Trachea (tissue), 1 donor: ENCODE data around the gene COMMD4.

DNA sequence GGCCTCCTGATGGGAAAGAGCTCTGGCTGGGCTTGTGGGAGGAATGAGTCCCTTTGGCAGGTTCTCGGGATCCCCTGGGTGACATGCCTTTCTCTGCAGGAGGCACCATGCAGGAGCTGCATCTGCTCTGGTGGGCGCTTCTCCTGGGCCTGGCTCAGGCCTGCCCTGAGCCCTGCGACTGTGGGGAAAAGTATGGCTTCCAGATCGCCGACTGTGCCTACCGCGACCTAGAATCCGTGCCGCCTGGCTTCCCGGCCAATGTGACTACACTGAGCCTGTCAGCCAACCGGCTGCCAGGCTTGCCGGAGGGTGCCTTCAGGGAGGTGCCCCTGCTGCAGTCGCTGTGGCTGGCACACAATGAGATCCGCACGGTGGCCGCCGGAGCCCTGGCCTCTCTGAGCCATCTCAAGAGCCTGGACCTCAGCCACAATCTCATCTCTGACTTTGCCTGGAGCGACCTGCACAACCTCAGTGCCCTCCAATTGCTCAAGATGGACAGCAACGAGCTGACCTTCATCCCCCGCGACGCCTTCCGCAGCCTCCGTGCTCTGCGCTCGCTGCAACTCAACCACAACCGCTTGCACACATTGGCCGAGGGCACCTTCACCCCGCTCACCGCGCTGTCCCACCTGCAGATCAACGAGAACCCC, 1.4 kb downstream of the ISLR start:
- PRO-cap, result no peak

GRCh38 chr15:74208767-74209670, 6.4 kb upstream of the STRA6 start:
- PRO-cap, result no peak

GRCh38 chr15:74423061-74423404, 10.7 kb downstream of the SEMA7A start:
- PRO-cap, result no peak

- PRO-cap, result bidirectional peak, plus-strand start at chr15:74598500, minus-strand start at chr15:74598317; unidirectional peak, plus-strand start at chr15:74598706; unidirectional peak, plus-strand start at chr15:74598735
Measured at GRCh38 chr15:74597933-74599198, 17.3 kb upstream of the CLK3 start.

- PRO-cap, result no peak
Measured at GRCh38 chr15:74599199-74599721, 16.4 kb upstream of the CLK3 start.

- PRO-cap, result no peak
Measured at GRCh38 chr15:74622269-74622591, 6.6 kb downstream of the CLK3 start.

DNA sequence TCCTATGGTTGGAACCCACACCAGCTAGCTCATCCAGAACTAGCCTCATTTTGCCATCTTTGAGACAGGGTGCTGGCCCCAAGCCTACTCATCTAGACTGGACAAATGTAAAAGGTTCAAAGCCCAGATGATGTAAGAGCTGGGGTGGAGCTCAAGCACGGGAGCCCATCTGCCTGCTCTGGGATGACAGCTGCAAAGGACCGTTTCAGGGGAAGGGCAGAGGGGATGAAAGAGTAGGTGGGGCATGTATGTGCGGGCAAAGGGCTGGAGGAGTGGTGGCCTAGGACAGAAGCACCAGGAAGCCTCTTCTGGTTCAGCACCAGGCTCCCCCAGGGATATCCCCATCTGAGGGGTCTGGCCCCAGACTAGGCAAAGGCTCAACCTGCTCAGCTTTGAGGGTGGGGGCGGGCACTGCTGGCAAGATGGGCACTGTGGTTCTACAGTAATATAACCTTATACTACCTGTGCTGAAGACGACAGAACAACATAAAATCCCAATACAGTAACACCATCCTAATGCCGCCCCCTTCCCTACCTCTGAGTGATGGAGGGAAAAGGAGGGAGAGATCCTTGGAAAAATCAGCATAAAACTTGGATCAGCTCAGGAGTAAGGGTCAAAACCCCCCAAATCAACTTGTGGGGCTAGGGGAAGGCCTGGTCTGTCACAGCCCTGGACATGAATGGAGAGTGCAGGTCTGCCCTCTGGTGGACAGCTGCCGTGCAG, 16.0 kb downstream of the CLK3 start:
- PRO-cap, result no peak

GRCh38 chr15:74642333-74643302, 27.0 kb downstream of the CLK3 start:
- PRO-cap, result no peak

DNA sequence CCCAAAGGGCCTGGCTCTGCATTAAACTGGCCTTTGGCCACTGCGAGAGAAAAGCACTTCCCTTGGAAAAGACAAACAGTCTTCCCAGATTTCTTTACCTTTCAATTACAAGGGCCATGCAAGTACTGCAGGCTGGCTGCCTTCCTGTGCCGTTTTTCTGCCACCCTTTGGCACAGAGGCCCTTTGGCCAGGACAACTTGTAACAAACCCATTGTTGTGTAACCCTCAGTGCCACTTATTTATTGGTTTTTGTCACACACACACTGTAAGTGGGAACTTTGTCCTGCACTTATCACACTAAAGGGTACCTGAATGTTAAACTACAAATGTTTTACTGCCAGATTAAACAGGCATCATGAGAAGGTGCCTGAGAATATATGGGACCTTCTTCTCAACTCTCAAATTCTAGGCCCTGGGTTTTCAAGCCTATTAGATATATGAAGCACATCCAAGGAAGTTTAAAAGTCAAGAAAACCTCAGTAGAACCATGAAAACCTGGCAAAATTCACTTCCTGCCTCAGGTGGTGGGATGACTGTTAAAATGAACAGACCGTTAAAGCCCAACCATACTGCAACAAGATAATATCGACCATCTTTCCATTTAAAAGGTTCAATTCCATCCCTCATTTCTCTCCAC, 31.4 kb downstream of the EDC3 start:
- PRO-cap, result no peak

DNA sequence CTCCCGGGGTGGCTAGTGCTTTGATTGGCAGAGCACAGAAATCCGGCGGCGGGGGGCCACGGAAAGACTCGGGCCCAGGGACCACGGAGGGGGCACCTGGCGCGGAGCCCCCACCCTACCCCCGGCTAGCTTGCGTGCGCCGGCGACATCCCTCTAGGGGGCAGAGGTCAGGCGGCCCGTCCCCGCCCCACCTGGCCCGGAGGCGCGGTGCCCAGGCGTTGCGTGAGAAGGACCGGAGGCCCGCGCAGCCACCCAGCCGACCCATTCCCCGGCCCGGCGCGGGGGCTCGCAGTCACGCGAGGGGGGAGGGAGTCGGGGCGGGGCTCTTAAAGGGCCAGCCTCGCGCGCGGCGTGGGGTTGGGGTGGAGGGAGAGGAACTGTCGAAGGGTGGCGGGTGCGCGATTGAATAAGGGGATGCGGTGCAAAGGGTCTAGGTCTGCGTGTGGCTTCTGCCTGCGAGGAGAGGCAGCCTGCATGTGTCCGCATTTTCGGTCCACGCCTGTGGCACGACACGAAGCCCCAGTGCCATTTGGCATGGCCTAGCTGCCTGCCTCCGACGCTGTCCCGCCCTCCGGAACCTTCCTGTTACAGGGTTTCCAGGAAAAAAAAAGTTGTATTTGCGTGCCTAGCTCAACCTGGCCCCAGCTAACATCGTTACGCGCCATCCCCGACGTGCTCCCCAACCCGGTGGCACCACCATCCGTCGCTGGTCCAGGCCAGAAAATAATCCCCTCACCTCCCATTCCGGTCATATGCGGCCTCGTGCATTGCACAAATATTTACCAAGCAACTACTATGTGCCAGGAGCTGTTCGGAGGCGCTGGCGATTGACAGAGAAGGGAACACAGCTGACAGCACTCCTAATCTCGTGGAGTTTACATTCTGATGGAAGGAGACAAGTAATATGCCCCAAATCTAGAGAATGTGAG, 1.2 kb upstream of the CYP1A1 start:
- PRO-cap, result no peak

DNA sequence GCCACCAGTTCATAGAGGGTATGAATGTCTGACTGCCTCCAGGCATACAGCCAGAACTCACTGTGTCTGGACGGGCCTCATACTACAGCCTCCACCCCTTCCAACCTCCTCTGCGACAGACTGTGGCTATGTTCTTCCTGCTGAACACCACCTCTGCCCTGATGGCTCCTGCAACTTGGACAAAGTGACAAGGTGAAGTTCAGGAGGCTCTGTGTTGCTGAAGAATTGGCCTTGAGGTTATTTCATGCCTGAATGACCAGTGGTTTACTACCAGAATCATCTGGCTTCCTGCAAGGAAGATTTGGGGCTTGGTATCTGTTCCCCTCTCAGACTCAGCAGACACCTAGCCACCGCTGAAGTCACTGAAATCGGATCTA, 14.1 kb upstream of the ULK3 start:
- PRO-cap, result no peak

DNA sequence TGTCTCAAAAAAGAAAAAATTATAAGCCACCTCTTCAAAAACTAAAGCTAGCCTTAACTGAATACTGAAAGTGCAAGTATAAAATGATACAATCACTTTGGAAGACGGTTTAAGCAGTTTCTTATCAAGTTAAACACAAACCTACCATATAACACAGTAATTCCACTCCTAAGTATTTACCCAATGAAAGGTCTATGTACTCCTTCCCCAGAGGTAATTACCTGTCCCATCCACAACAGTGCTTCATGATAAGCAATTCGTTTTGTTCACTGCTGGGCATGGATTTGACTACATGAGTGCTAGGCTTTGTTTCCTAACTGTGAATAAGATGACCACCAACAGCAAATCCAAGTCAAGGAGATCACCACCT, 4.3 kb downstream of the COX5A start:
- PRO-cap, result no peak

DNA sequence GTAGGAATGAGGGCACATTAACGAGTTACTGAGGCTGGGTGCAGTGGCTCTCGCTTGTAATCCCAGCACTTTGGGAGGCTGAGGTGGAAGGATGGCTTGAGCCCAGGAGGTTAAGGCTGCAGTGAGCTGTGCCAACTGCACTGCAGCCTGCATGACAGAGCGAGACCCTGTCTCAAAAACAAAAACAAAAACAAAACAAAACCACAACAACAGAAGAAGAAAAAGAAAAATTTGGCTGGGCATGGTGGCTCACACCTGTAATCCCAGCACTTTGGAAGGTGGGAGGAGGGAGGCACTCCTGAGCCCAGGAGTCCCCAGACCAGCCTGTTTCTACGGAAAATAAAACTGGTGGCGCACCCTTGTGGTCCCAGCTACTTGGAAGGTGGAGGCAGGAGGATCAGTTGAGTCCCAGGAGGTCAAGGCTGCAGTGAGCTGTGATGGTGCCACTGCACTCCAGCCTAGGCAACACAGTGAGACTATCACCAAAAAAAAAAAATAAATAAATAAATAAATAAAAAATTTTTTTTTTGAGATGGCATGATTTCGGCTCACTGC, 2.7 kb downstream of the COX5A start:
- PRO-cap, result no peak

DNA sequence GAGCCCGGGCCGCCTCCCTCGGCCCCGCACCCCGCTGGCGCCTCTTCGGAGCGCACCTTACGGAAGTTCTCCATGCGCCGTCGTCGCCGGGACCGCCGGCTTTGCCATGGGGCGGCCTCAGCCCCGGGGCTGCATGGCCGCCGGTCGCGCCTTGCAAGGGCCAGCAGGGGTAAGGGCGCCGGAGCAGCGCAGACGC, 164 bp downstream of the RPP25 start:
- PRO-cap, result no peak

- PRO-cap, result no peak
Measured at GRCh38 chr15:75067160-75067476, 43.7 kb downstream of the PPCDC start.

GRCh38 chr15:75212659-75213563, 11.2 kb downstream of the C15orf39 start:
- PRO-cap, result no peak

DNA sequence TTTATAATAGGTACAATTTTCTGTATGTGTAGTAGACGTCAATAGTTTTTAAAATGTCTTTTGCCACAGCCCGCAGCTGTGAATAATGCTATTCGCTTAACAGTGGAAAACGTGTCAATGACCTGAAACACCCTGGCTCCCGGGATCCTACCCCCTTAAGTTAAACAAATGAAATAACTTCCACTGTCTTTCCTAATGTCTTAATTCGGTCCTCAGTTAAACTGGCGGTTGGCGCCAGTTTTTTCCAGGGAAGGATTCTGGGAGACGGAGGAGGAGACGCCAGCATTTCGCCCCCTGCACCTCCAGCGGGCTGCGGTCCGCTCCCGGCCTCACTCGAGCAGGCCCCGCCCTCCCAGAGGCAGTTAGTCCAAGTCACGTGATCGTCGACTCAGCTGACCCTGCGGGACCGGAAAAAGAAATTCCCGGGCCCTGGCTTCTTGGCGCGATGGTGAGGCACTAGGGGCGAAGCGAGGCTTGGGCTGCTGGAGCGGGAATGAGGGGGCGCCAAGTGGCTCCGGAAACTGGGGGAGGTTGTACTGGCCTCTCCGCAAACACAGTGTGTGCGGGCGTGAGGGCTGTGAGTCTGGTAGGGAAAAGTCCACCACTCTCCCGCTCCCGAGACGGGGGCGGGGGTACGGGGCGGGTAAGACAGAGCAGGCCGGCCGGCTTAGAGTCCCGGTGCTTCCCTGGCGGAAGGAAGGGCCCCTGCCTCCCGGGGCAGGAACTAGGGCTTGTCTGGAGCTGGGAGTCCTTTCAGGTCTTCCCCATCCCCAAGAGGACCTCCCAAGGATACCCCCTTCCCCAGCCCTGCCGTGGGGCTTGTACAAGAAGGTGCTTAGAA, at the start of gene COMMD4:
COMMD4 (plus strand) TSS at position 419 of the 841 bp plus-strand sequence.
- PRO-cap, result bidirectional peak, plus-strand start at position 445 of the sequence, minus-strand start at position 304 of the sequence

DNA sequence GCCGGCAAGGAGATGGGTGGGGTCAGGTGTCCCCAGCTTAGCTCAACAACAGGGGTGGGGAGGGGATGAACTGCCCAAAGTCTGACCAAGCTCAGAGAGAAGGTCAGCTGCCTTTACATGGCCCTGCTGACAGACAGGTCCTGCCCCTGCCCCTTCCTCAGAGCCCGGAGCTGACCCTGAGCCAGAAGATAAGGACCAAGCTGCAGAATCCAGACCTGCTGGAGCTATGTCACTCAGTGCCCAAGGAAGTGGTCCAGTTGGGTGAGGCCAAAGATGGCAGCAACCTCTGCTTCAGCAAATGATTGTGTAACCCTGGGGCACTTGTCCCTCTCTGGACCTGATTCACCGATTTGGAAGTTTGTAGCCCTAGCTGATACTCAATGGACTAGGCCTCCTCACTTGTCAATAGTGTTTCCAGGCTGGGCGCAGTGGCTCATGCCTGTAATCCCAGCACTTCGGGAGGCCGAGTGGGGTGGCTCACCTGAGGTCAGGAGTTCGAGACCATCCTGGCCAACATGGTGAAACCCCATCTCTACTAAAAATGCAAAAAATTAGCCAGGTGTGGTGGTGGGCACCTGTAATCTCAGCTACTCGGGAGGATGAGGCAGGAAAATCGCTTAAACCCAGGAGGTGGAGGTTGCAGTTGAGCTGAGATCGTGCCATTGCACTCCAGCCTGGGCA, 5.7 kb downstream of the NEIL1 start:
- PRO-cap, result no peak

GRCh38 chr15:75450676-75451324, 690 bp downstream of the SIN3A start:
- PRO-cap, result bidirectional peak, plus-strand start at chr15:75451184, minus-strand start at chr15:75450845

GRCh38 chr15:75451846-75452452, 459 bp upstream of the SIN3A start:
- PRO-cap, result bidirectional peak, plus-strand start at chr15:75452015, minus-strand start at chr15:75451684; unidirectional peak, plus-strand start at chr15:75452065; bidirectional peak, plus-strand start at chr15:75452341, minus-strand start at chr15:75452106